SEM (cell line): ENCODE measurements around a stretch of chr12.

GRCh38 chr12:108567790-108568778 is 5.7 kb downstream of the ISCU start:
- PRO-cap = no peak

GRCh38 chr12:108656921-108657593 is 23.4 kb upstream of the SELPLG start:
- PRO-cap = no peak

GRCh38 chr12:108678131-108678466 is 44.4 kb upstream of the SELPLG start:
- PRO-cap = no peak

GRCh38 chr12:108690697-108691328 is 40.5 kb downstream of the CORO1C start:
- PRO-cap = no peak

DNA sequence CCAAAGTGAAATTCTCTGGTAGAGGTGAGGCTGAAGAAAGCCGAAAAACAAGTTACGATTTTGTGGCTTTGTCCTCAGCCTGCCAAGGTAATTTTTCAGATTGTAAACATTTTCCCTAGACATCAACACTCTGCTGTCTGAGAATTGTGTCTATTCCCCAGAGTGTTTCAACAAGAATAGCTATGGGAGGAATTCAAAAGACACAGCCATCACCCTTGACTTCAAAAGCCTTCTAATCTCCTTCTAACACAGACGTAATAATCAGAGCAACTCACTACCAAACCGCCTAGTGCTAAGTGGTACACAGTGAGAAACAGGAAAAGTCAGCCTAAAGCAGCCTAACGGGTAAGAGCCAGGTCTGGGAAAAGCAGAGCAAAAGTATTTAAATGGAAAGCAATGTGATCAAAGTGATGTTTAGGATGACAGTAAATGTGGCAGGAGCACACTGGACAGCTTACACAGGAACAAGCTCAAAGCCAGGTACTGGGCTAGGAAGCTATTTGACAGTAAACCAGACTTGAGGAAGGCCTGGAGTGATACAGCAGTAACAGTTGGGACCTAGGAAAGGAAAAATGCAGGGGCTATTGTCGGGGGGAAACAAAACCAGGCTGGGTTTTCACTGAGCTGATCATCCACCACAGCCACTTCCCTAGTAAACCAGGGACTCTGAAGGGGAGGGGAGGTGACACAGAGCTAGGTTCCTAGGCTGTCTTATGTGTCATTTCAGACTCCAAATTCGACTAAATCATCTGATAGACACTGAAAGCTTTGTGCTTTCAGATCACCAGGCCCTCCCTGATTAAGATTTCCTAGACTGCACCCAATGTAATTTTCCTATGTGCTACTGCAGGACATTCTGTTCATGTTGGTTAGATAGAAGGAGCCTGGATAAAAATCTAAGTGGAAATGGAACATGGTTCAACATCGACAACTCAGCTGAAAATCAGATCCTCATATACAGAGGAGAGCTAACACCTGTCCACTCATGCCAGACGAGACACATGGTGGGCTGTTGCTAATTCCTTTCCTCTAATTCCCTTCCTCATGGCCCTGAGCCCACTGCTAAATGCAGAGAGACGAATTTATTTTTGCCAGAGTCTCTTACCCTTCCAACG is 29.3 kb downstream of the CORO1C start:
- PRO-cap = no peak

DNA sequence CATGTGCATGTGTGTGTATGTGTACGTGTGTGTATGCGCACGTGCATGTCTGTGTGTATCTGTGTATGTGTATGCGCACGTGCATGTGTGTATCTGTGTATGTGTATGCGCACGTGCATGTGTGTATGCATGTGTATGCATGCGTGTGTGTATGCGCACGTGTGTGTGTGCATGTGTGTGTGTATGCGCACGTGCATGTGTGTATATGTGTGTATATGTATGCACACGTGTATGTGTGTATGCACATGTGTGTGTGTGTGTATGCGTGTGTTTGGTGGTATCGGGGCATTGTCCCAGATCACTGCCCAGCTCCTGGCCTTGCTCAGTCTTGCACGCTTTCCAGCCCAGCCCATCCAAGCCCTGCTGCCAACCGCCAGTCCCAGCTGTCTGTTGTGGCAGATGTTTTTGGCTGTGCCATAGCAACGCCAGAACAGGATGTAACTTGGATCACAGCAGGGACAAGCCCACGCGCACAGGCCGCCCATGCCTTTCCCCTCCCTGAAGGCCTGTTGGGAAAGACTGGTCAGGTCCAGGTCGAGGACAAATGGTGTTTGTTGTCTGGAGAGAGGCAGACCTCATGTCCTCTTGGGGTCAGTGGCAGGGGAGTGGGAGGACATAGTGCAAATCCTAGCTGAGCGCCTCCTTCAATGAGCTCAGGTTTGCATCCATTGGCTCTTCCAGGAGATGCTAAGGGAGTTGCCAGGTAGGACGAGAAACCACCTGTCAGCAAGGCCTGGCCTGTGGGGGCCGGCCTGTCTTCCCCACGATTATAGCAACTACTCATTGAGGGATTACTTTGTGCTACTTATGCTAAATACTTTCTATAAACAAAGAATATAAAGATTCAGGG is 42.4 kb upstream of the CORO1C start:
- PRO-cap = unidirectional peak, plus-strand start at position 445 of the sequence

- PRO-cap = no peak
These were observed 50.0 kb downstream of the SSH1 start for GRCh38 chr12:108807394-108807812.

- PRO-cap = no peak
These were observed 25.9 kb downstream of the SSH1 start for GRCh38 chr12:108831393-108832006.

GRCh38 chr12:108855465-108856205 is 1.7 kb downstream of the SSH1 start:
- PRO-cap = no peak

DNA sequence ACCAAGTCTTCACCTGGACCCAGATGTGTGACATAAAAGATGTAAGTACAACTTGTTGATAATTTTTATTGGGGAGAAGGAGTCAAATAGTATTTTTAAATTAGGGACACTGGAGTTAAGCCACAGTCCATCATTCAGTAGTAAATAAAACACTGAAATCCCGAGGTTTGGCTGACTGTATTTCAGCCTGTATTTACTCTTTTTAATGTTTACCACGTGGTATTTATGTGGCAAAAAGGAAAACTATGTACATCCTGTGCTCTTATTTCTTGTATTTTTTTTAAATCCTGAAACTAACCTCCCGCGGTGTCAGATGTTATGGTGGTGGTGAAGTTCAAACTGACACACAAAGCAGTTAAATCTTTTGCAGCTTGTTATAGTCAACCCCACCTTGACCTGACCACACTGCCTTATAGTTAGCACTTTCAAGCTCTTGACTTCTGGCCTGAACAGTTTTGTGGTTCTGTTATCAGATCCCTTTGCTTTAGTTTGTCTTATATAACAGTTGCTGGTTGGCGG is 1.9 kb downstream of the UNG start:
- PRO-cap = no peak

DNA sequence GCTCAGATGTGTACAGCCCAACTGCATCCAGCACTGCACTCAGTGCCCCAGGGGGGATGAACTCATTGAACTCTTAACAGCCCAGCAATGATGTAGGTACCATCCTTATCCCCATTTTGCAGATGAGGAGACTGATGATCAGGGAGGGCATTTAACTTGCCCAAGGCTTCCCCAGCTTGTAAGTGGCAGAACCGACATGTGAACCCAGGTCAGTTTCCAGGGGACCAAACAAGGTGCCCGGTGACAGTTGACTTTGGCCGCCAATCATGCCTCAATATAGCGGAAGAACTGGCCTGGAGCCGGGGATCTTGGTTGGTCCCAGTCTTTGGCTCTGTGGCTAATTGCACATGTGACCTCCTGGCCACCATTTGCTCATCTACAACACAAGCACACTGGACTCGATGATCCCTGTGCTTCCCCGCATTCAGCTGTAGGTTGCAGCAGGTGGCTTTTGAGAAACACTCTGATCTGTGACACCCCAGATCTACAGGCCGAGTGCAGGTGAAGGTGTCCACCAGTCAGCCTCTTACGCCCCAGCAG is 13.9 kb downstream of the ACACB start:
- PRO-cap = no peak

DNA sequence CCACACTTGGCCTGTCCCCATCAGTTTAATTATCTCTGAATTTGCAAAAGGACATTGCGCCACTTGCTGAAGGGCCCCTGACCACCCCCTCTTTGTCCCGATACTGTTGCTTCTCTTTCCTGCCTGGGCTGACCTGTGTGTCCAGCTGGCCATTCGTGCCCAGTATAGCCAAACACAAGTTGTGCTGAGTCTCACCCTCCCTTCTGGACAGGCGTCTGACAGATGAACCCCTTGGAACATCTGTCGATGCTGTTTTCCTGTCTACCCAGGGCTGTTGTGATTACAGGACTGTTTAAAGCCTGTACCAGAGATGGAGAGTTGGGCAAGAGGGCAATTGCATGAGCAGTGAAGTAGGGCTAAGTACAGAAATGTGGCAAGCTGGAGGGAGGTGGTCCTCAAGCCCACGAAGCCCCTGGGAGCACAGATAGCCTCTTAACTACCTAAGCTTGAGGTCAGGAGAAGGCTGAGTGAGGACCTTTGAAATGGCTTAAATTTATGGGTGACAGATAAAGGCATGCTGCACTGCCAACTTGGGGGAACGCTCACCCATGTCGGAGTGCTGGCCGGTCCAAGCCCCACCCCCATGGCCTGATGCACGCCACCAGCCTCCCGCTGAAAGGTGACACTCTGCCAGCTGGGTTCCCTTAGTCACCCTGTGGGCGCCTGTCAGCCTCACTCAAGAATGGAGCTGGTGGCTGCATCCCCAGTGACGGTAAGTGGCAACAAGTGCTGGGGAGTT is 14.5 kb downstream of the ACACB start:
- PRO-cap = no peak

GRCh38 chr12:109310335-109310838 is 1.3 kb upstream of the FOXN4 start:
- PRO-cap = no peak

DNA sequence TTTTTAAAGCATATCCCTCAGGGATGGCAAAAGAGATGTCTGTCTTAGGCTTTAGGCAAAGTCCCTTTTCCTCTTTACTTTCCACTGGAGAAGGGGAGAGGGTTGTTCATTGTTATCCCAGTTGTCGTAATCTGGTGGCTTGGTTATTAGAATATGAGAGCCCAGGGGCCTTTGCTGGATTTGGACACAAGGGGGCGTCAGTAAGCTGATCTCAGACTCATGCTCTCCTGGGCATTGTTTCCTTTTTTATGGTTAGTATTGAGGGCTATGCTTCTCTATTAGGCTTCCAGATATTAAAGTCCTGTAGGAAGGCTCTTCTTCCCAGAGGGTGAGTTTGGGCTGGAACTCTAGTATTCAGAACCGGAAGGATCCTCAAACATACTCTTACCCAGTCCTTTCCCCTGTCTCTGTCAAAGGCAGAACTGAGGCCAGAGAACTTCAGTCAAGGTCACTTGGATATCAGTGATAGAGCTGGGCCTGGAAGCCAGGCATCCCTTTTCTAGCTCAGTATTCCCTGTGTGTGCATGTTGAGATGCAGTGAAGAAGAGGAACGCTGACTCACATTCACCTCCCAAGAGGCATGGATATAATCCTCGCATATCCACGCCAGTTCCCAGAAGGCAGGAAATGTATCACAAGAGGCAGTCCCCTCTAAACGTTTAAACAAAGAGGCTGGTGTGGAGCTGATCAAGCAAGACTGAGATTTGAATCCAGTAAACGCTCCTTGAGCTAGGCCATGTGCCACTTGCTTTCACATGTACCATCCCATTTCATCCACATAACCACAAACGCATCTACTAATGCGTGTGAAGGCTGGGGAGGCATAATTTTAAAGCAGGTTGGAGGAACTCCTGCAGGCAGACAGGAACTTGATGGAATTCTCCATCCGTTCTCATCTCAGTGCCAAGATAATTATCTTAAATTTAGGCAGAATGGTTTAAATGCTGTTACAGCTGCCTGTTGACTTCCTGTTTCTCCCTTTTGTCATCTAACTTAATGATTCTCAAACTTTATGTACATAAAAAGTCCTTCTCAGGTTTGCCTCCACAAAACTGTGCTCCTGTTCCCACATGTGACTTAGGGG is 41.7 kb downstream of the UBE3B start:
- PRO-cap = no peak

- PRO-cap = no peak
These were observed 38.9 kb downstream of the MMAB start for GRCh38 chr12:109534288-109534825.

GRCh38 chr12:109563643-109564039 is 9.7 kb downstream of the MMAB start:
- PRO-cap = no peak

- PRO-cap = no peak
These were observed 48.5 kb downstream of the MVK start for GRCh38 chr12:109622195-109622407.

- PRO-cap = no peak
These were observed 7.7 kb downstream of the FAM222A start for GRCh38 chr12:109721213-109721865.

- PRO-cap = no peak
These were observed 59.7 kb downstream of the FAM222A start for GRCh38 chr12:109773308-109773821.

DNA sequence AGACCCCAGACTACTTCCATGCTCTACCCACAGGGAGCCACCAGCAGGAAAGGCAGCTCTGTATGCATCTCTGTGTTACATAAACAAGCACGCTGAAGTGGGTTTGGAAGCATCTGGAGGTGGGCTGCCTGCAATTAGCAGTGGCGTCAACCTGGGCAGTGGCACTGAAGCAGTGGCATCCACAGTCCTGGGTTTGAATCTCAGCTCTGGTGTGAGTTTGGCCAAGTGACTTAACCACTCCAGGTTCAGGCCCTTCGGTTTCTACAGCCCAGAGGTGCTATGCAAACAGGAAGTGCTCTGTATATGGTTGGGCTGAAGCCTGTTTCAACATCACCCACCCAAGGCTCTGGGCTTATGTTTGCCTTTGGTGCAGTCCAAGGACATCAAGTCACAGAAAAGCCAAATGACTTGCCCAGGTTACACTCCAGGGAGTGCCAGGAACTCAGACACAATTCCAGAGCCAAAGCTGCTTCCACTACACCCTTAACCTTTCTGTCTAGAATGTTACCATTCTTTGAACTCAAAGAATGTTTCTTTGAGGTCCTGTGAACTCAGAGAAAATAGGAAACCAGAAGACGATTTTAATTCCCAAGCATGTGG is 16.0 kb downstream of the GLTP start:
- PRO-cap = no peak